Neutrophil (primary cell): ENCODE measurements around the gene MYH9.

- PRO-cap = no peak
Measured at GRCh38 chr22:35638360-35639124, 9.7 kb upstream of the APOL6 start.

GRCh38 chr22:35646531-35647133 is 1.6 kb upstream of the APOL6 start:
- PRO-cap = no peak

- PRO-cap = no peak
Measured at GRCh38 chr22:35741798-35742499, 24.3 kb downstream of the APOL5 start.

DNA sequence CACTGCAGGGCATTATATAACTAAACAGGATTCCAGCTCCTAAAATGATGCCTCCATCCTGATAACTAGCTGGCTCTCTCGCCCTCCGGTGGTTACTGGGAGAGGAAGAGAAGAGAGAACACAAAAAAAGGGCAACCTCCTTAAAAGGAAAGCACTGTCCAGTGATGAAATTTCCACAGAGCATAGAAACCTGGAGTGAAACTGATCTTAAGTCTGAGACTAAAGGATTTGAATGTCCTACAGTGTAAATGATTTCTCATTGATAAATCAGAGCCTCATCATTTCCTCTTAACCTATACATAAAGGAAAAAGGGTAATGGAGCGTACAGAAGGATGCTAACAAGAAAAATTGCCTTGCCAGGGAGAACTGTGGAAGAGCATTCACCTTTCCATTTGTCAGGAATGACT is 121.3 kb downstream of the APOL5 start:
- PRO-cap = no peak

DNA sequence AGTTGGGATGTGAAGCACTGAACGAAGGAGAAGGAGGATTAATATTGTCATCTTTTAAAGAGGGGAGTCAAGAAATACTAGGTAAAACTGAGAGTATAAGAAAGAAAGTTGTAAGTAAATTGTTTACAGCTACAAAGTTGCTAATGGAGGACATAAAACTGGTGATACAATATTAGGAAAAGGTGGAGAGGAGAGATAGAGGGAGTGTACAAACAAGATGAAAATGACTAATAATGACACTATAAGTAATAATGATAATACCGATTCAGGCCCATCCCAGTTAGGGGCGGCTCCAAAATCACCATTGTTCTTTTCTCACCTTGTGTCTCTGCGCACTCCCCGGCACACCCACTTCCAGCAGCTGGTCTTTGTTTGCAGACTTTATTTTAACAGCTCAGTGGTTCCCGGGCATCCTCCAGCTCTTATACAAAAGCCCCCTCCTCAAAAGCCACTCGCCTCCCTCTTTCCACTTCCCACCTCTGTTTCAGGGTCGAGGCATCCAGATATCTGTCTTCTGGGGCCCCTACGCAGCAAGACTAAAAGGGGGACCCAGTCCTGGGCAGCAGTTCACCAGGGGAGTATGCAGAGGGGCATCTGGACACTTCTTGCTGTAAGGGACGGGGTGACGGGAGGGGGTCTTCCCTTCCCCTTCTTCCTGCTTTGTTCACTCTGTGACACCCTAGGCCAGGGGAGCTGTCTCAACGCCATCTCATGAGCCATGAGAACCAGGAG is 2.9 kb downstream of the APOL2 start:
- PRO-cap = no peak

GRCh38 chr22:36287867-36288238 is 34.9 kb downstream of the APOL1 start:
- PRO-cap = no peak

GRCh38 chr22:36299958-36300601 is 47.1 kb downstream of the APOL1 start:
- PRO-cap = no peak

GRCh38 chr22:36301223-36302415 is 48.7 kb downstream of the APOL1 start:
- PRO-cap = no peak

DNA sequence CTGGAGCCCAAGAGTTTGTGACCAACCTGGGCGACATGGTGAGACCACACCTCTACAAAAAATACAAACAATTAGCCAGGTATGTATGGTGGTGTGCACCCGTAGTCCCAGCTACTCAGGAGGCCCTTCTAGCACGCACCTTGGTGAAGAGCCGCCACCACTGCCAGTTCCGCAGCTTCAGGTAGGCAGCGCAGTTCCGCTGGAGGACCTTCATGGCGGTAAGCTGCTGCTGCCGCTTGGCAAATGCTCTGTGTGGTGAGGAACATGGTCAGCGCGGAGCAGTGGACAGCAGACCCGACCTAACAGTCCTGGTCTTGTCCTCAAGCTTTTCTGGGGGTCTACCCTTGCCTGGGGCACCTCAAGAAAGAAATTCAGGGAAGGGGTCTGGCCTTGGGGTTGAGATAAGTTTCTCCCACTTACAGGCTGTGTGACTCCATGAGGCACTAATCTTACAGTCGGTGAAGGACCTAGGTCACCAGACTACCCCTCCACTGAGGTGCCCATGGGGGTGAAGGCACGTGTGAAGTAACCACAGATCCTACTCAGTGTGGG is 49.6 kb downstream of the APOL1 start:
- PRO-cap = no peak

- PRO-cap = no peak
Measured at GRCh38 chr22:36307727-36308206, 54.8 kb downstream of the APOL1 start.

DNA sequence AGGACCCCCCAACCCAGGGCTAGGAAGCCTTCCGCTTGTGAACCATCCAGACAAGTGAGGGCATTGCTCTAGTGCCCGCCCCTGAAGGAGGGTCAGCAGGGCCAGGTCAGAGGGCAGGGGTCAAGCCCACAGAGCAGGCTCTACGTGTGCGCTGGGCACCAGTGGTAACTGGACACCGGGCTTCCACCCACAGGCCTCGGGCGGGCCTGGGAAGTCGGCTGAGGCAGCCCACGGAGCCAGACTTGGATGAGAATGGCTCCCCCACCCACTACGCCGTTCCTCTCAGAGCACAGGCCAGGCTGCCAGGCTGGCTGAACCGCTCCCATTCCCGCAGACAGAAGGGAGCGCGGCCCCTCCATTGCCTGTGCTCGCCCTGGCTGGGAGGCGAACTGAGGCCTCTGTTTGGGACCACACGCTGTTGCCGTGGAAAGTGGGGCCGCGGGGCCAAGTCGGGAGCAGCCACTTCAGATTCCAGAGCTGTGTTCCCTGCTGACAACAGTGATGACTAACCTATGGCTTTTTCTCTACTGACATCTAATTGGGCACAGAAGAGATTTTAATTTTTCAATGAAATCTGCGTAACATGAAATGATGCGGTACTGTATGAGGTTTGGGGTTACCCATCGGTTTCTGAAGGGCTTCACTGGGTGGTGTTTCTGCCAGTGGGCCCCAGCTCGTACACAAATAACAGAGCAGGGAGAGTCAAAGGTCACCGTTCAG is 63.9 kb downstream of the MYH9 start:
- PRO-cap = no peak

DNA sequence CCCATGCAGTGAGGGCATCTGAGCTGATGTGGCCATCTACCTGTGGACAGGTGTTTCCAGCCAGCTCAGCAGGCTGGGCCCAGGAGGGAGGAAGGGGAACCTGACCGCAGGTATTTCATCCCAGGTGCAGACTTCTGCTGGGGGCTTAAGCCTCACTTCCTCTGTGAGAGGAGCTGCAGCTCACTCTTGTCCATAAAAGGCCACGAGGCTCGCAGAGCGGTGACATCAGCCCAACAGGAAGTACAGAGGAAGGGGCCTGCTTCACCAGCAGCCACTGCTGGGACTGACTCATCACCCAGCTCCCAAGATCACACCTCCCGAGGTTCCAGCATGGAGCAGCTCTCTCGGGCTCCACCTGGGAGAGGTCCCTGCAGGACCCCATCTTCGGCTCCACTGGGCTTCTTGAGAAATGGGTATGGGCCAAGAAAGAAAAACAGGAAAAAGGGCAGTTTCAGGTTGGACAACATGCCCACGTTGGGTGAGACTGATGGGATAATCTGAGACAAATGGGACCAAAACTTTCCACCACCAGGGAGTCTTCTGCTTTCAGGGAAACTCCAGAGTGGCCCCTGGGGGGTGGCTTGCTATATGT is 56.3 kb downstream of the MYH9 start:
- PRO-cap = no peak

DNA sequence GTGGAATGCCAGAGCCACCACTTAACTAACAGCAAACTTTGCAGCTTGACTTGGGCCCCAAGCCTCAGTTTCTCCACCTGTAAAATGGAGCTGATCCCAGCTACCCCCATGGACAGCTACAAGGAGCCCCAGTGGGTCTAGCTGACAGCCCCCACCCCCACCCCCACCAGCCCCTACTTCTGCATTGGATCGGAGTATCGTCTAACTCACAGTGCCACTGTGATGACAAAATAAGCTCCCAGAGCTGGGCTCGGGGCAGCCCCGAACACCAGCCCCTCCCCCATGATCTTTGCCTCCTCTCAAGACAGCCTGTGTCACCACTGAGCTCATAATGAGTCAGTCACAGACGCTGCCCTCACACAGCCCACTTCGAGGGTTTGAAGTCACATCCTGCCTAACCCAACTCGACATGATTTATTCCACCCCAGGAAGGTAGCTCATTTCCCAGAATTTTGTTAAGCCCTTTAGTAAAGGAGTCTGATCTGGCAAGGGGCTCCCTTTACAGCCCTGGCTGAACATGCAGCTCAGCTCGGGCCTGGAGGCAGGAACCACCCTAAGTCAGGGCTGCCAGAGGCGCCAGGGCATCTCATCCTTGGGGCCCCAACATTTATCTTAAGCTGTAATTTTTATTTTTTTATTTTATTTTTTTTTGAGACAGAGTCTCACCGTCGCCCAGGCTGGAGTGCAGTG is 22.8 kb downstream of the MYH9 start:
- PRO-cap = no peak

GRCh38 chr22:36387619-36388051 is at the start of gene MYH9:
MYH9 (minus strand) TSS chr22:36387967.
- PRO-cap = bidirectional peak, plus-strand start at chr22:36388326, minus-strand start at chr22:36388004

DNA sequence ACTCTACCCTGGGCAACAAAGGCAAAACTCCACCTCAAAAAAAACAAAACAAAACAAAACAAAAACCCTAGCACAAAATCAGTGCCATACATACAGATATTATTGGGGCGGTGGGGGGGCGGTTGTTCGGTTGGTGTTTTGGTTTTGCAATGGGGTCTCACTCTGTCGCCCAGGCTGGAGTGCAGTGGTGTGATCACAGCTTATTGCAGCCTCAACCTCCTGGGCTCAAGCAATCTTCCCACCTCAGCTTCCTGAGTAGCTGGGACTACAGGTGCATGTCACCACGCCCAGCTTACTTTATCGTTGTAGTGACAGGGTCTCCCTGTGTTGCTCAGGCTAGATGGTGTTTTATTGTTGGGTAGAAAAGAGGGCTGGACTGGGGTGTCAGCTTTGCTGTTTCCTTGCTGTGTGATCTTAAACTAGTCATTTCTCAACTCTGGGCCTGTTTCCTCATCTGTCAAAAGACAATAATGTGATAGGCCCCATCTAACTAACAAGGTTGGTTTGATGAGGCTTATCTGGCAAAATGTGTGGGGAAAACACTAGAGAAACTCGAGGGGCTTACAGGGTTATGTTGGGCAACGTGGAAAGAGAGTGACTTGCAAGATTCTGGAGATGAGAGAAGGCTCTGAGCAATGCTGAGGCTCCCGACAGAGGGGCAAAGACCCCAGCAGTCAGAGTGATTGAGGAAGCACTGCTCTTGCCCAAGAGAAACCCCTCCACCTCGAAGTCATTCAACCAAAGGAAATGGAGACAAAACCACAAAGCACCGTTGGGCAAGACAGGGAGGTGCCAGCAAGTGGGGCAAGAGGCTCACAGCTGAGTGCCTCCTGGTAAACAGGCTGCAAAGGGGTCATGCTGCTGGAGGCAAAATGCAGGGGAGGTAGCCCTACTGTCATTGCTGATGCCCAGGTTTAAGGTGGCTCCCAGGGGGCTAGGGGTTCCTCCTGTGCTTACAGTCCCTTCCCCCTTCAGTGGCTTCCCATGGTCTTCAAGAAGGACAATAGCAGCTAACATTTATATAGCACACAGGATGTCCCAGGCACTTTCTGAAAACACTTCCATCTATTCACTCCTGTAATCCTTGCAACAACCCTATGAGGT is 17.7 kb upstream of the MYH9 start:
- PRO-cap = unidirectional peak, plus-strand start at position 836 of the sequence

- PRO-cap = no peak
Measured at GRCh38 chr22:36415540-36416035, 27.8 kb upstream of the MYH9 start.

DNA sequence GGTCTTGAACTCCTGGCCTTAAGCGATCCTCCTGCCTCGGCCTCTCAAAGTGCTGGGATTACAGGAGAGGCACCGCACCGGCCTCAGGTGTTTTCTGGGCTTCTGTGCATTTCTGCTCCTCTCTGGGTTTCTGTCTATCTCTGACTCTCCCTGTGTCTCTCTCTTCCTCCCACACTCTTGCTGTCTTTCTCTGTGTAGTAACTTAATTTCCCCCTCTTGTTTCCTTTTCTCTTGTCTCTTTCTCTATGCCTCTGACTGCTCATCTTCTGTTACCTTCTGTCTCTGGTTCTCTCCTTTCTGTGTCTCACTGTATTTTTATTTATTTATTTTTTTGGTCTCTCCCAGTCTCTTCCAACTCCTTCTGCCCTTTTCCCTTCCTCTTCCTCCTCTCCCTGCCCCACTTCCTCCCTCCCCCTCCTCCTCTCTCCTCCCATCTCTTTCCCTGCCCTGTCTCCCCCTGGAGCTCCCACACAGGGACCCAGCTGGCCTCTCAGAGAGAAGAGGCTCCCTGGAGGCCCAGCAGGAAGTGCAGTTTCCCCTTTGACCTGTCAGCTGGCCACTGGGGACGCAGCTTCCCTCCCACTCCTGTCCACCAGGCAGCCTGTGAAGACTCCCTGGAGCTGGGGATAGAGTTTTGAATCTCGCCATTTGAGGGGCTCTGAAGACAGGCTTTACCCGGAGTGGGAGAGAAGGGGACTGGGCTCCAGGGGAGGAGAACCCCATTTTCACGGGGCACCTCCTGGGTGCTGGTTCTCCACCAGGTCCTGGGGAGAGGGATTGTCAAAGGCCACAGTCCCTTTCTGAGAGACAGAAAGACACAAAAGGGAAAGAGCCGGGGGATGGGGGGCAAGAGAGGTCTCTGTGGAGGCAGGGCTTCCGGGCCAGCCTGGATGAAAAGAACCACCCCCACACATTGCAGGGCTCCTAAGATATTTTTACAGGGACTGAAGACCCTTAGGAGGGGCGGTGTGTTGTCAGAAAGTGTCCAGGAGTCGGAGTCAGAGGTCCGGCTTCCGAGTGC is 38.4 kb upstream of the MYH9 start:
- PRO-cap = no peak

GRCh38 chr22:36432469-36432882 is 44.7 kb upstream of the MYH9 start:
- PRO-cap = no peak

- PRO-cap = no peak
Measured at GRCh38 chr22:36469943-36470556, 11.4 kb downstream of the TXN2 start.

DNA sequence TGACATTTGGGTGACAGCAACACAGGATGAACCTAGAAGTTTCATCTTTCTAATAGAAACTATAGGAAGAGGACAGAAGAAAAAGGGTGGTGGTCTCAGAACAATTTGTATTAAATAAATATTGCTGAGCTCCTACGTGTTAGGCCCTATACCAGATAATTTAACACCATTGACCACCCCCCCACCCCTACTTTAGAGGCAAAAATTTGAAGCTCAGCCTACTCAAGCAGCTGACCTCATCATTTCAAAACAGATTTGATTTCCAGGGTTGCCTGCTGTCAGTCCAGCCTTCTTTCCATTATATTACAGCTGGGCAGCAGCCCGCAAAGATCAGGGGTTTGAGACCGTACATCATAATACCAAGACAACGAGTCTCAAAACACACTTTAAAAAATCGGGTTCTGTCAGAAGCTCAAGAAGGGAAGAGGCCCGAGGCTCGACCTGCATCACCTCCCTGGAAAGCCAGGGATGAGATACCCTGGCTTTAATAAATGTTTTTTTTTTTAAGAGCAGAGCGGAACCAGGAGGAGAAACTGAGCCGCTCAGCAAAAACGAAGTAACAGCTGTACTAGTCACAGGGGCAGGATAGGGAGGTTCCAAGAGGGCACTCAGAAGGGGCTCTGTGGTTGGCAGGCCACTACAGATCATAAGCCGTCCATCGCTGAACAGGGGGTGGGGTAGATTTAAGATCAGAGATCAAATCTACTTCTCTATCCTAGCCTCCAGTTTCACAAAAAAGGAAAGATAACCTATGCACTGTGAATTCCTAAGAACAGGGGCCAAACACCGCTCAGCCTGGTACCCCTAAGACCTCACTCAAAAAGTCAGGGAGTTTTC is 821 bp downstream of the EIF3D start:
- PRO-cap = no peak